Left common carotid artery plus branches (tissue), 1 donor: ENCODE measurements around the genes KRT222, KRT23, KRTAP3-1, KRTAP4-6, KRTAP4-2 and KRT9.

DNA sequence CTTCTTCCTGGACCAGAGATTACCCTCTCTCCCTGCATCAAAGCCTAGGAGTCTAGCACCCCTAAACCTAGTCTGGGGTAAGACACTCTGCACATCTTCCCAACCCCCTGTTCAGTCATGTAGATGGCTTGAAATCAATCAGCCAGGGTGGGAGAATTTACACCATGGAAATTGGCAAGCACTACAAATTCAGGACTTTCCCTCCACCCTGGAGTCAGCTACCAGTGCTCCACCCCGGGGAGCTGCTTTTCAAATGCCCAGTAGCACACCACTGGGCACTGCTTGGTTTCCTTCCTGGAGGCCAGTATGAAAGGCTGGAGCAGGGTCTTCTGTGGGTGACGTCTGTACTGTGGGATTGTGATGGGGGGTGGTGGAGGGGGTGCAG lies 1.5 kb downstream of the CCR7 start:
- PRO-cap = no peak

GRCh38 chr17:40596076-40597143 lies 31.1 kb upstream of the CCR7 start:
- PRO-cap = no peak

DNA sequence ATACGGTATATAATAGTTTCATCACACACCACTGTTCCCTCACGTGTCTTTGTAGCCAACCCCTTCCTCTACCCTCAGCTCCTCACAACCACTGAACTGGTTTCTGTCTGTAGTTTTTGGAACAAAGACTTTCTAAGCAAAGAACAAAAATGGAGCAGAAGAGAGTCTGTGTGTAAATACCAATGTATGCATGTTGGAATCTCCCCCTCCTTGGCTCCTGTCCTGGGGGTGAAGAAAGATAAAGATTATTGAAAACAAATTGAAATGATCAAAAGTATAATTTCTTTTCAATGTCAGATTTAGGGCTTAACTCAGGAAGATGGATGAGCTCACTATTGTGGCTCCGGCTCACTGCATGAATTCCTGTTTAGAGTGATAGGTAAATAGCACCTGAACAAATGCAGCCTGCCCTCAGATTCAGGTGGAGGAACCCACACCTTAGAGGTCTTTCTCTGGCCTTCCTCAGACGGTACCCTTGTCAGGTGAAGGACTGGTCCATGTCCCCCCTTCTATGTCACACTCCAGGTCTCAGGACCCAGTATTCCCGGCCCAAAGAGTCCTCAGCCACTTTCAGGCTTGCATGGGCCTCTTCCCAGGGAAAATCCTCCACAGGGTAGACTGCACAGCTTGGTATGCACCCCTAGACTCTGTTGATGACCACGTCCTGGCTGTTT lies 32.1 kb upstream of the CCR7 start:
- PRO-cap = no peak

DNA sequence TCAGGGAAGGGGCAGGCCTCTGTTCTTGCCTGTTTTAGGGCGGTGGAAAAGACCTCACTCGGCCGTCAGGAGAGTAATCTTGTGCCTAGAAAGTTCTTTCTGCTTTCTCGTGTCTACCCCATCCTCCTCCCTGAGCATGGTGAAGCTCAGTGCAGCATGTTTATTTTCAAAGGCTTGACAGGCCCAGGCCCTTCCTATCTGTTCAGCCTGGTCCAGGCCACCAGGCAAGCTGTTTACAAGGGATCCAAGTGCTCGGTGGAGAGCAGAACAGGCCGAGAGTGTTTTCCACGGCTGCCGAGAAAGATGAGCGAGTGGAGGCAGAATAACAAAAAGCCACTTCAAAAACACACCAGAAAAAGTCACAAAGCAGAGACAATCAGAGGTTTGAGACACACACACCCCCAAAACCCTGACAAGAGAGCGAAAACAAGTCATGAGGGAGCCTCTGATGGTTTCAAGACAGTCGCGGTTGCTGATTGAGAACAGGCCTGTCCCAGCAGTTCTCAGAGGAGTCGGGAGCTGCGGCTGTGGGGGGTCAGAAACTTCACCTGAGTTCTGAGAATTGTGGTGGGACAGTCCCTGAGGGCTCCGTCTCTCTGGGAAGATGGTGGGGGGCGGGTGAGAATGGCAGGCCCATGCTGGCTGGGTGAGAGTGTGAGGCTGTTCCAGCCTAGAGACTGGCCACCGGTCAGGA lies 37.5 kb upstream of the CCR7 start:
- PRO-cap = no peak

- PRO-cap = no peak
These were observed at the start of gene KRT222 for GRCh38 chr17:40664825-40665350. Gene KRT222 (minus strand): TSS chr17:40665177.

DNA sequence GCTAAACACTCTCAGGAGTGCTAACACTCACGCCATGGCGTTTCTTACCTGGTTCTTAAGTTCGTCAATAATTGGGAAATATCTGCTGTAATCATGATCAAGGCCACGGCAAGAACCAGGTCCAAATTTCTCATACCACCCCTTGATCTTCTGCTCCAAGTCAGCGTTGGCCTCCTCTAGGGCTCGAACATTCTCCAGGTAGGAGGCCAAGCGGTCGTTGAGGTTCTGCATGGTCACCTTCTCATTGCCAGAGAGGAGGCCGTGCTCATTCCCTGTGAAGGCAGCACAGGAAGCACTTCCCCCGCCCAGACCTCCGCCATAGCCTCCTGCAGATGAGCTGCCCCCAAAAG lies 373 bp downstream of the KRT27 start:
- PRO-cap = no peak

DNA sequence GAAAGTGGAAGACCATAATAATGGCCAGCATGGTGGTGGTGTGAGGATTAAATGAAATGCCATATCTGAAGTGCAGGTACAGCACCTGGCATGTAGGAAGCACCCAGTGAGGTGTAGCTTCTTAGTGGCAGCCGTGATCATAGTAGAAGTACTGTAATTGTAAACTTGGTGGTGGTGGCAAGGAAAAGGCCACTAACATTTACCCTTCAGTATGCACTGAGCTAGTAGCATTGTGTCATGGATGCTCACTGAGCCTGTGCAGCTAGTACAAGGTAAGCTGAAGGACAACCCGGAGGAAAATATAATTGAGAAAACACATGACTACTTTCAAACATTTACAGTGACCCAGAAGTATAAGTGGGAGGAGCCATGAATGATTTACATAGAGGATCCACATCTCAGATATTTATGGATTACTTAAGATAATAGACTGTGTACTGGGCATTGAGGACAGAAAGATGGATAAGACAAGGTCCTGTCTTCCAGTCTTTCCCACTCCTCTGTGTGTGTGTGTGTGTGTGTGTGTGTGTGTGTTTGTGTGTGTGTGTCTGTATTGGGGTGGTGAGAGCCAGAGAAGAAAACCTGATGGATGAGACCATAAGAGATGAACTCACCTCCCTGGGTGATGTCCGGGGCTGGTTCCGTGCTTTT lies 14.8 kb upstream of the KRT20 start:
- PRO-cap = no peak

- PRO-cap = no peak
These were observed at the start of gene KRT23 for GRCh38 chr17:40937065-40938041. Gene KRT23 (minus strand): TSS chr17:40937646.

- PRO-cap = no peak
These were observed at the start of gene KRTAP3-1 for GRCh38 chr17:41008768-41009625. Gene KRTAP3-1 (minus strand): TSS chr17:41009128.

- PRO-cap = no peak
These were observed at the start of gene KRTAP4-6 for GRCh38 chr17:41140264-41140732. Gene KRTAP4-6 (minus strand): TSS chr17:41140544.

DNA sequence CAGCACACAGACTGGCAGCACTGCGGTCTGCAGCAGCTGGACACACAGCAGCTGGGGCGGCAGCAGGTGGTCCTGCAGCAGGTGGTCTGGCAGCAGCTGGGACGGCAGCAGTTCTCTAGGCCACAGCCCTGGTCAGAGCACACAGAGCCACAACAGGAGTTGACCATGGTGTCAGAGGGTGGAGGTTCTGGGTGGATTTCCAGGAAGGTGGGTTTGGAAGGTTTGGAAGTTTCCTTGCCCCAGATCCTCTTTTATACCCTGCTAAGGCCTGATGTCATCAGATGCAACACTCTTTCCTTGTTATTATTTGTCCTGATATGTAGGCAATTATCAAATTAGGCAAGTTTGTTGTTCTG lies at the start of gene KRTAP4-2:
KRTAP4-2 (minus strand) TSS at position 224 of the 356 bp plus-strand sequence.
- PRO-cap = no peak

- PRO-cap = no peak
These were observed 2.5 kb downstream of the KRT31 start for GRCh38 chr17:41394786-41395387.

DNA sequence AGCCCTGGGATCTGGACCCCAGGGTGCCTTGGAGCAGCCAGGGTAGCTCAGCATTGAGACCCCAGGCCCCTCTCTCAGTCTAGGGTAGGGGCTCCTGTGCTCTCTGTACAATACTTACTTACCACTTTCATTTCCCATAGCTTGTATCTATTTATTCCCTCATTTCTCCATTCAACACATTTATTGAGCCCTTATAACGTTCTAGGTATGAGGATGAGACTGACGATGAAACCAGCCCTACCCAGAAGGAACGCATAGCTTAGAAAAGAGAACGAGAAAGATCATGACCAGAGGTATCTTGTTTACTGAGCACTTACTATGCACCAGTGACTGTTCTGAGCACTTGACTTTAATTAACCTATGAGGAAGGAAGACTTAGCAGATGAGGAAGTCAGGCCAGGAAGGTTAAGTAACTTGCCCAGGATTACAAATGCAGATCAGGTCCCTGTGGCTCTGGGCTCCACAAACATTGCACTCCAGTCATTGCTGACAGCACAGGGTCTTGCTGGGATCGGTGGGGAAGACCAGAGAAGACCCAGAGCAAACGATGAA lies 7.2 kb downstream of the KRT13 start:
- PRO-cap = no peak

DNA sequence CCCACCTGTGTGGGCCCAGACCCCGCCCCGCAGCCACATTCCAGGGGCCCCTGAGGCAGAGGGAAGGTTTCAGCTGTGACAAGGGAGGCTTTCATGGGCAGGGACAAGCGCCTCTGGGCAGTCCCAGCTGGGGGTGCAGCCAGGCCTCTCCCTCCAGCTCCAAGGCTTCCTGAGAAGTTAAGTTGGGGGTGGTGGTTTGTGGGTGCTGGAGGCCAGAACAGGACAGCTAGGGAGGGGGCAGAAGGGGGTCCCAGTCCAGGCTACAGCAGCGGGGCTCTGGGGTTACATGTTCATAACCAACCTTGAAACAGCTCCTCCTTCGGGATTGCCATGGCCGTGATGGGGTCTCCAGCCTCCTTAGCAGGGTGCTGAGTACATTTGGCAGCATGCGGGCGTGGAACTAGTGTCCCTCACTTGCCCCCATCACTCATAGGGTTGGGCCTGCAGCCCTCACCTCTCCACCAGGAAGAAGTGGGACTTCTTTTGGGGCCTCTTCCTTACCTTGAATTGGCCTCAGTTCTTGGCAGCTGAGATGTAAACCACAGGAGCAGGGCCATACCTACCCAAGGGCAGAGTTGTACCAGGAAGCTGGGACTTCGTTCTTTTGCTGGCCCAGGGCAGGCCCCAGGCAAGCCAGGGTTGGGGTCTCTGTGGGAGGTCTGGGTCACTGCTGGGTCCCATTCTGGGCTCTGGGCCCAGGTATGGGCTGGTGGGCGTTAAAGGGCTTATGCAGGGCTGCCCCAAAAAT lies 3.5 kb upstream of the KRT15 start:
- PRO-cap = no peak

DNA sequence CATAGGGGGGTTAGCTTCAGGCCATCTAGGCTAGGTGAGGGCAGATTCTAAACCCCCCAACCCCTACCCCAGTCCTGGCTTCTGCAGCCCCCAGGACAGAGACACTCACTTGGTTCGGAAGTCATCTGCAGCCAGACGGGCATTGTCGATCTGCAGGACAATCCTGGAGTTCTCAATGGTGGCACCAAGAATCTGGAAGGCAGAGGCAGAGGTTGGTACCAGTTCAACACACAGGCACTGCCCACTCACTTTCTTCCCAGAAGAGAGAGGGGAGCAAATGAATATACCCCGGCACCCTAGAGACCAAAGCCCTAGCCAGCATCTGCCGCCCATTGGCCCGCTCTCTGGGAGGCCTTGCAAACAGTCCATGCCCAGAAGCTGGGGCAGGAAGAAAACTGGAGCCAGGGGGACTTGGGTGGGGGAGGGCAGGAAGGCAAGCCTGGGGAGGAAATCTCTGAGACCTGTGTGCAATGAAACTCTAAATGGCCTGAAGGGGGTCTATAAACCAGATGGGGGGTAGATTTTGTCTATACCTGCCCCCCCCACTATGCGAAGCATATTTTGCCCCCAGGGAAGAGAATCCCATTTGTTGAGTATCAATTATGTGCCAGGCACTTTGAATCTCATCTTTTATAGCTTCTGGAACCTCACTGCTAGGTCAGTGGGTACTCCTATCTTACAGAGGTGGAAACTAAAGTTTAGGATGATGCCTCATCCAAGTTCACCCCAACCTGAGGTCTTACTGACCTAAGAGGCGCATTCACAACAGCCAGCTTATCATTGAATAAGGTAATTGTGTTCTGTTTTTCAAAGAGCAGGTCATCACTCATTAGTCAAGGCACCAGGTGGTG lies 2.8 kb downstream of the KRT19 start:
- PRO-cap = no peak

- PRO-cap = no peak
These were observed 10.6 kb upstream of the KRT19 start for GRCh38 chr17:41538708-41539126.

- PRO-cap = no peak
These were observed at the start of gene KRT9 for GRCh38 chr17:41571903-41572160. Gene KRT9 (minus strand): TSS chr17:41572059.

DNA sequence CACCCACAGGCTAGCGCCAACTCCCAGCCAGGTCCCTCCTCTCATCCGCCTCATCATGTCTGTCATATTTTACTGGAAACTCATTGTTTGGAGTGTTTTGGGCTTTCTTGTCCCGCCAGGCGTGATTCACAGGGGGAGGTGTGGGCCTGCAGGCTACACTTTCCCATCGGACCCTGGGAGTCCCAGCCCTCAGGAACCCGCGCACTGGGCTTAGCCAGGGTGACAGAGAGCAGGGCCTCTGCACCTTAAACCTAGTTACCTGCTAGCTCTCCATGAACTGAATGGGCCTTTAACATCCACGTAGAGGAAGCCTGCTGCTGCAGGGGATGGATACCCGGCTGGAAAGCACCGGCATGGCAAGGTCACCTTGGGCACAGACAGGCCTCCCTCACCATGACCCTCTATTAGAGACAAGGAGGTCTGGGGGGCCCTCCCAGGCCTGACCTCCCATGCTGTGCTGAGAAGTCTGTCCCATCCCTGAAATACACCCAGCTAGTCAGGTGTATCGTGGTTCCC lies 338 bp upstream of the KRT14 start:
- PRO-cap = no peak

DNA sequence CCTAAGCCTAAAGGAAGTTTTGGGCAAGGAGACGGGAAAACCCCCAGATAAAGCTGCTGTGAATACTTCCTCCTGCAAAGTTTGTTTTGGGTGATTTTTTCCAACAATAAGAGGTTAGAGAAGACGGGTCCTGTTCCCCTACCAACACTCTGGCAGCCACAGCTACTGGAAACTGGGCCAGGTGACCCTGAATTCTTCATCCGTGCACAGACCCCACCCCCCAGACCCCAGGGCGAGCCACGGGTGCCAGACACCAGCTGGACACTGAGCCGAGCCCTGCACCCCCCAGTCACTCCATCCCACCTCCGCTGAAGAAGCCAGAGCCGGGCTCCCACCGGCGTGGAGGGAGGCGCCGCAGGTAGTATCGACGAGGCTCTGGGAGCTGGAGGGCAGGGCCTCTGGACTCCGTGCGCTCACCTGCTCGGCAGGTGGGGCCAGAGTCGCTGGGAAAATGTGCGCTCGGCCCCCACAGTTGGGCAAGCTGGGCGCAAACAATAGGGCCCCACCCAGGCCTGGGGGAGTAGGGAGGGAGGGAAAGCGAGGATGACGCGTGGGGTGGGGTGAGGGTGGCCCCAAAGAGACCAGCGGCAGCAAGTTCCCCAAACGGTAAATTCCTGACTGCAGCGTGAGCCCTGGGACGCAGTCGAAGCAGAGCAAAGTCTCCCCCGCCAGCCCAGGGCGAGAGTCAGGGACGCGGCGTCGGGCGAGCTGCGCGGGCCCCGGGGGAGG lies 747 bp downstream of the JUP start:
- PRO-cap = no peak

DNA sequence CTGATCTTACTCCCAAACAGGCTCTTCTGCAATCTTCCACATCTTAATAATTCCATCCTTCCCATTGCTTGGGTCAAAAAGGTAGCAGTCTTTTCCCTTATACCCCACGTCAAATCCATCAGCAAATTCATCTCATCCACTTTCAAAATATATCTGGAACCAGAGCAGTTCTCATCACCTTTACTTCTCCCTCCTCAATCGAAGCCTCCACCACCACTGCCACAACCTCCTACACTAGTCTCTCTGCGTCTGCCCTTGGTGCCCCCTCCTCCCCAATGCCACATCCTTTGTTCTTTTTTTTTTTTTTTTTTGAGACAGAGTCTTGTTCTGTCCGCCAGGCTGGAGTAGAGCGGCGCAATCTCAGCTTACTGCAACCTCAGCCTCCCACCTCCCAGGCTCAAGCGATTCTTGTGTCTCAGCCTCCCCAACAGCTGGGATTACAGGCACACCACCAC lies 2.3 kb downstream of the KLHL11 start:
- PRO-cap = no peak